Endodermal cell (in vitro differentiated cells): ENCODE measurements around a stretch of chr7.

DNA sequence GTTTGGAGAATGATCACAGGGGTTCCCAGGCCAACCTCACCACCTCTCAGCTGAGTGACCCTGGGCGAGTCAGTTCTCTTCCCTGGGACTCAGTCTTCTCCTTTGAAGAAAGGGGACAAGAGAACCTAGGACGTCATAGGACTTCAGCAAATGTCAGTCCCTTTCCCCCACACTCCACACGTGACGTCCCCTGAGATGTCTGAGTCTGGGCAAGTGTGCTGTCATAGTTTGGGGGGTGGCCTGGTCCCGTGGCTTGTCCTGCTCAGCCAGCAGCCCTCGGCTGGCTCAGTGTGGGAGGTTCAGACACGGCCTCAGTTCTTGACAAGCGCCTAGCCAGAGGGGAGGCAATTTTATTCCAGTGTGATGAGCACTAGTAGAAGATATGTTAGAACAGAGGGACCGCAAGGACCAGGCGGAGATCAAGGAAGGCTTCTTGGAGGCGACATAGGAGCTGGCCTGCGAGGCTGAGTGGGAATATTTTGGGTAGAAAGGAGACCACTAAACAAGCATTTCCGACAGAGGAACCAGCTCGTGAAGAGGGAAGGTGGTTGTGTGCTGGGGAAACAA lies 43.2 kb upstream of the ELN start:
- PRO-cap, result no peak

- PRO-cap, result no peak
These were observed 24.5 kb downstream of the ELN start for GRCh38 chr7:74052399-74053025.

- PRO-cap, result no peak
These were observed 25.5 kb downstream of the ELN start for GRCh38 chr7:74053464-74053945.

GRCh38 chr7:74174455-74175247 lies 495 bp downstream of the EIF4H start:
- PRO-cap, result bidirectional peak, plus-strand start at chr7:74174777, minus-strand start at chr7:74174688; bidirectional peak, plus-strand start at chr7:74175052, minus-strand start at chr7:74174911

GRCh38 chr7:74206512-74206818 lies 3.3 kb upstream of the LAT2 start:
- PRO-cap, result unidirectional peak, plus-strand start at chr7:74206648

DNA sequence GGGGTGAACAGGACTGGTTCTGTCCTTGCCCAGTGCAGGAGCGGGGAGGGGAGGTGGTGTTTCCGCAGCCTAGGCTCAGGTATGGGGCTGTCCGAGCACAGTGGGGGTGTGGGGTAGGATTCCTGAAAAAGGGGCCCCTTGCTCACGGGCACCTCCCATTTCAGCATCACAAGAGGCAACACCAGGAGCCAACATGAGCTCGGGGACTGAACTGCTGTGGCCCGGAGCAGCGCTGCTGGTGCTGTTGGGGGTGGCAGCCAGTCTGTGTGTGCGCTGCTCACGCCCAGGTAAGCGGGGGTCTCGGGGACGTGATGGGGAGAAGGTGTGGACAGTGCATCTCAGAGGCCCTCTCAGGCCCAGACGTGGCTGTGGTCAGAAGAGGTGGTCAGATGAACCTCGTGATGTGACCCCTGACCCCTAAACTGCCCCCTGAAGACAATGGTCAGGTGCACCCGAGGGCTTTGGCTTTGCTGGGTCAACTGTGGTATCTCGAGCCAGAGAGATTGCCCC lies 6.0 kb downstream of the LAT2 start:
- PRO-cap, result no peak

- PRO-cap, result no peak
These were observed 13.5 kb downstream of the LAT2 start for GRCh38 chr7:74222945-74224028.

DNA sequence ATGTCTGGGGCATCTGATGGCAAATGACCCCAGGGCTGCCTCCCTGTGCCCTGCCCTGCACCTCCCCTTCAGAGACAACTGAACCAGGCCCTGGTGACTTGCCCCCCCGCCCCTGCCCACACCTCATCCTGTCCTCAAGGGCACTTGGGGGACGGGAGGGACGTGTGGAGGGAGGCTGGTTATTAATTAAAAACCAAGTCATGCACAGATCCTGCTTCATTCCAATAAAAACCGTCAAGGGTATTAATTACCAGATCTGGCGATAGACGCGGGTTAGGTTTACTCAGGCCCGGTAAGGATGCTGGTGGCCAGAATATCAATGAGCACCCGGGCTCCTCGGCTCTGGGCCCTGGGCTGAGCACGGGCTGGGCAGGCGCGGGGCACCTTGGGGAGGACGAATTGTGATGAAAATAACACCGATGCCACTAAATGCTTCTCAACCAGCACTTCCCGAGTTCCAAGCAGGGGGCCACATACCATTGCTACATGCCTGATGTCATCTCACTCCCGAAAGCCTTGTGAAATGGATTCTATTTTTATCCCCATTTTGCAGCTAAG lies 24.5 kb upstream of the GTF2IRD1 start:
- PRO-cap, result bidirectional peak, plus-strand start at position 499 of the sequence, minus-strand start at position 403 of the sequence

- PRO-cap, result no peak
These were observed 22.9 kb downstream of the GTF2IRD1 start for GRCh38 chr7:74476519-74477121.

- PRO-cap, result no peak
These were observed 28.0 kb downstream of the GTF2IRD1 start for GRCh38 chr7:74481501-74482382.

- PRO-cap, result no peak
These were observed 28.9 kb downstream of the GTF2IRD1 start for GRCh38 chr7:74482674-74483033.

DNA sequence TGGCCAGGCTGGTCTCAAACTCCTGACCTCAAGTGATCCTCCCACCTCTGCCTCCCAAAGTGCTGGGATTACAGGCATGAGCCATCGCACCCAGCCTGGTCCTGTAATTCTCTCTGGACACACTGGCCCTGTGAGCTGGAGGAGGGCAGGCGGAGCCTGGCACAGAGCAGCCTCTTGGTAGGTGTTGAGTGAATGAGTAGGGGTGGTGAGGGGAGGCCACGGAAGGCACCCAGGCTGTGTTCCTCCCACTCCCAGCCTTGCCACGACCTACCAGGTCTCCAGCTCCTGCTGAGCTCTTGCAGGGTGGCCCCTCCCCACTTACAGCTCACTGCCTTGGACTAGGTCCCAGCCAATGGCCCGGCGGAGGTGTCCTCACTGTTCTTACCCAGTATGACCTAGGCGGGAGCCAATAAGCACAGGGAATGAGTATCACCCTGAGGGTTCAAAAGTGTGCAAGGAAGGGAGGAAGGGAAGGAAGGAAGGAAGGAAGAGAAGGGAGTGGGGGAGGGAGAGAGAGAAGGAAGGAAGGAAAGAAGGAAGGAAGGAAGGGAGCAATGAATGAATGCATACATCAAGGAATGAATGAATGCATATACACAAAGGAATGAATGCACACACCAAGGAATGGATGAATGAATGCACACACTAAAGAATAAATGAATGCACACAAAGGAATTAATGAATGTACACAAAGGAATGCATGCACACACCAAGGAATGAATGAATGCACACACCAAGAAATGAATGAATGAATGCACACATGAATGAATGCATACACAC lies 45.4 kb downstream of the GTF2IRD1 start:
- PRO-cap, result no peak

DNA sequence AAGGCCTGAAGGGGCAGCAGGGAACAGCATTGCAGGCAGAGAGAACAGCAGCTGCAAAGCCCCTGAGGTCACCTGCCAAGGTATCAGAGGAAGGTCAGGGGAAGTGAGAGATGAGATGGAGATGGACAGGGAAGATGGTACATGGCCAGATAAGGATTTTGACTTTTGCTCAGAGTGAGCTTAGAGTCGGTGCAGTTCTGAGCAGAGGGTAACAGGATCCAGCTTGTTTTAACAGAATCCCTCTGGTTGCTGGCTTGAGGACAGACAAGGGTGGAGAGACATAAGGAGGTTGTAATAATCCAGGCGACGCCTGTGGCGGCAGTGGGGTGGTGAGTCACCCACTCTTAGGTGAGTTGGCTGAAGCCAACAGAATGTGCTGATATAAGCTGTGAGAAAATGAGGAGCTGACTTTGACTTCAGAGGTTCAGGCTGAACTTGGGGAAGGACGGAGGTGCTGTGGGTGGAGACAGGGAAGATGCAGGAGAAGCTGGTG lies 82.2 kb upstream of the GTF2I start:
- PRO-cap, result no peak

DNA sequence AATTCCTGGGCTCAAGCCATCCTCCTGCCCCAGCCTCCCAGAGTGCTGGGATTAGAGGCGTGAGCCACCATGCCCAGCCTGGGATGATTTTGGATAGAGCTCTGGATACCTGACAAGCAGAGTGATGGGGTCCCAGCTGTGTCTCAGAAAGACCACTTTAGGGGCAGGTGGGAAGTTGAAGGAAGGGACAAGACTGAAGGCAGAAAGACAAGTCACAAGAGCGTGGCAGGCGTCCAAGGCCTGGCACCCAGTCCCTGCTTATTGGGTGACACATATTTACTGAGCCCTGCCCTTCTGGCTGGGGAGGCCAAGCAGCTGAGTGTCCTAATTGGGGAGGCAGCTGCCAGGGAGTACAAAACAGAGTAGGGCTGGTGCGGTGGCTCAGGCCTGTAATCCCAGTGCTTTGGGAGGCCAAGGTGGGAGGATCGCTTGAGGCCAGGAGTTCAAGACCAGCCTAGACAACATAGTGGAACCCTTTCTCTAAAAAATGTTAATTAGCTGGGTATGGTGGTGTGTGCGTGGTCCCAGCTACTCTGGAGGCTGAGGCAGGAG lies 53.2 kb upstream of the GTF2I start:
- PRO-cap, result no peak

- PRO-cap, result no peak
These were observed 1.6 kb upstream of the GTF2I start for GRCh38 chr7:74655990-74656286.

DNA sequence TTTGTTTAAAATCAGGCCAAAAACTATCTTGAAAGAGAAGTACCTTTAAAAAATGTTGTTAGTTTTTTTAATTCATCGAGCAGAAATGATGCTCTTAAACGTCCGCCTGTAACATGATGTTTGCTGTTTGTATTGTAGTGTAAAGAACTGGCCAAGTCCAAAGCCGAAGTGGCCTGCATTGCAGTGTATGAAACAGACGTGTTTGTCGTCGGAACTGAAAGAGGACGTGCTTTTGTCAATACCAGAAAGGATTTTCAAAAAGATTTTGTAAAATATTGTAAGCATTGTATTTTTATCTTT lies 33.3 kb downstream of the GTF2I start:
- PRO-cap, result no peak

GRCh38 chr7:74704955-74705372 lies 47.4 kb downstream of the GTF2I start:
- PRO-cap, result no peak

DNA sequence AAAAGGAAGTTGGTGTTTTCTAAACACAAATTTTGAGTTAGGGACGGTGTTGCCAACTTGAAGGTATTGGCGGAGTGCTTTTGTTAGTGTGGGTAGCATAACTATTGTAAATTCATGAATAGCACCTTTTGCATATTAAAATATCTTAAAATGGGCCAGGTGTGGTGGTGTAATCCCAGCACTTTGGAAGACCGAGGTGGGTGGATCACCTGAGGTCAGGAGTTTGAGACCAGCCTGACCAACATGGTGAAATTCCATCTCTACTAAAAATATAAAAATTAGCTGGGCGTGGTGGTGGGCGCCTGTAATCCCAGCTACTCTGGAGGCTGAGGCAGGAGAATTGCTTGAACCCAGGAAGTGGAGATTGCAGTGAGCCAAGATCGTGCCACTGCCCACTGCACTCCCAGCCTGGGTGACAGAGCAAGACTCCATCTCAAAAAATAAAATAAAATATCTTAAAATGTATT lies 49.3 kb upstream of the NCF1 start:
- PRO-cap, result no peak

DNA sequence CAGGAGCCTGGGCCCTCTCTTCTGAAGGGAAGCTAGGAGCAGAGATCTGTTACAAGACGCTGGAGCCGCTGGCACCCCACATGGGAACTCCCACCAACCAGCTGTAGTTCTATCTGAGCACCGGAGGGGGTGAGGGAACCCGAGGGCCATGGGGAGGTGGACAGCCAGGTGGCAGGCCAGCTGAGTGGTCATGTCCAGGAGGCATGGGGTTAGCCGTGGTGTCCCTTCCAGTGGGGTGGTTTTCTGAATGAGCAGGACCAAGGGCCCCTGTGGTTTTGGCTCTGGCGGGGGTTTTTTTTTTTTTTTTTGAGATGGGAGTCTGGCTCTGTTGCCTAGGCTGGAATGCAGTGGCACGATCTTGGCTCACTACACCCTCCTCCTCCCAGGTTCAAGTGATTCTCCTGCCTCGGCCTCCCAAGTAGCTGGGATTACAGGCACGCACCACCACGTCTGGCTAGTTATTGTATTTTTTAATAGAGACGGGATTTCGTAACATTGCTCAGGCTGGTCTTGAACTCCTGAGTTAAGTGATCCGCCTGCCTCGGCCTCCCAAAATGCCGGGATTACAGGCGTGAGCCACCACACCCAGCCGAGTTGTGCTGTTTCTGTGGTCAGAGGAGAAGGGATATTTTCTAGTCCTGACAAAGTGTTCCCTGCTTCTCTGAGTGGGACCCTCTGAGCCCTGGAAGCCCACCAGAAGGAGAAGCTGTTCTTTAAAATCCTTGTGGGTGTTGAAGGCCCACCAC lies 47.5 kb downstream of the RCC1L start:
- PRO-cap, result no peak

GRCh38 chr7:75051954-75052833 lies 21.4 kb downstream of the RCC1L start:
- PRO-cap, result no peak